SK-N-SH (cell line): ENCODE measurements around a stretch of chr15.

DNA sequence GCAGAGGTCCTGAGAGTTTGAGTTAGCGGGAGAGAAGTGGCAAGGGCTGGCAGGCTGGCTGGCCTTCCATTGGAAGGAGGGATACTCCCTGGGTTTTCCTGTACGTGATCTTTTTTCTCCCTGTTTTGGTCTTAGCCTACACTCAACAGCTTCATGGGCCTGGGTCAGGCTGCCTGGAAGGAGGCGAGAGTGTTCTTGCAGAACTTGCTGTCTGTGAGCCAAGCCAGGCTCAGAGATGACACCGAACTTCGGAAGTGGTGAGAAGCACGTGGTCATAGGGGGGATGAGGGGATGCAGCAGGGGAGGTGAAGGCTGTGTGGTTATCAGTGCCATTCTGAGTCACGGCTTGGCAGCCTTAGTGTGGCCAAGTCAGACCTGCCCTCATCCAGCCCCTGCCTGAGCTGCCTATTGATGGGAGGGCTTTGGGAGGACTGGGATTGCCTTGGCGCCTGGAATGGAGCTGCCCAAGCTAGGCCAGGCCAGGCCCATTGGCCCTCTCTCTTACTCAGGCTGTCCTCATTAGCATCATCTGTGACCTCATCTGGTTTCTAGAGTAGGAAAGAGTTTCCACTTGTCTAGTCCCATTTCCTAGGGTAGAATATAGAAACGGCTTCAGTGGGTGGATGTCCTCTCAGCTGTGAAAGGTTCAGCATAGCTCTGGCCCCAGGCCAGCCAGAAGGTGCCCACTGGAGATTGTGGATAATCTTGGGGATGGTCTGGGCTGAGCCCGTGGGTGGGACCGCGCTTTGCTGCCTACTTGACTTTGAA, 7.0 kb downstream of the FAH start:
- RRBS: no CpG with 5 or more reads among the region's 12 CpGs
CAGE:
- cytosol, long polyA plus RNA: no peak
- long polyA plus RNA: no peak
- nucleus, long polyA plus RNA: no peak

DNA sequence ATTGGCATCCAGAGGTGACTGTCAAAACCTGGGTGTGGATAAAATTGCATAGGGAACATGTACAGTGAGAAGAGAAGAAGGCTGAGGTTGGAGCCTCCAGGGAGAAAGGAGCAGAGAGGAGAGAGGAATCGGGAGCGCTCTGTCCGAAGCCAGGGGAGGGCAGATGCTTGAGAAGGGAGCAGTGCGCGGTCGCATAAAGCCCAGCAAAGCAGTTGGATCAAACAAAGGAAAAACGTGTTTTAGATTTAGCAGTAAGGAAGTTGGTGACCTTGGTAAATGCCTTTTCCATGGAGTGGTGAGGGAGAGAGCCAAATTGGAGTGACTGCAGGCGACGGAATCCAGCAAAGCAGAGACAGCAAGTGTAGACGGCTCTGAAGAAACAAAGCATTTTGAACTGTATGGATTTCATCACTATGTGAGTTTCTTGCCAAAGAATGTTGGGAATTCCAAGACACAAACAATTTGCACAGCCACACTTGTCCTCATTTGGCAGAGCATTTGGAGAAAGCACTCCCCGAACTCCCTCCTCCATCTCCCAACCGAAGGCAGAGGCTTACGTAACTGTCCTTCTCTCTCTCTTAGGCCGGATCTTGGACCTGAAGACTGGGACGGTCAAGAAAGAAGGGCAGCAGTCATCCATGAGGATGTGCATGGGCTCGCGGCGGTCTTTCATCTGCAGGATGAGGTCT, 103.5 kb downstream of the ARNT2 start:
- RRBS: no CpG with 5 or more reads among the region's 18 CpGs
CAGE:
- cytosol, long polyA plus RNA: no peak
- long polyA plus RNA: no peak
- nucleus, long polyA plus RNA: no peak

DNA sequence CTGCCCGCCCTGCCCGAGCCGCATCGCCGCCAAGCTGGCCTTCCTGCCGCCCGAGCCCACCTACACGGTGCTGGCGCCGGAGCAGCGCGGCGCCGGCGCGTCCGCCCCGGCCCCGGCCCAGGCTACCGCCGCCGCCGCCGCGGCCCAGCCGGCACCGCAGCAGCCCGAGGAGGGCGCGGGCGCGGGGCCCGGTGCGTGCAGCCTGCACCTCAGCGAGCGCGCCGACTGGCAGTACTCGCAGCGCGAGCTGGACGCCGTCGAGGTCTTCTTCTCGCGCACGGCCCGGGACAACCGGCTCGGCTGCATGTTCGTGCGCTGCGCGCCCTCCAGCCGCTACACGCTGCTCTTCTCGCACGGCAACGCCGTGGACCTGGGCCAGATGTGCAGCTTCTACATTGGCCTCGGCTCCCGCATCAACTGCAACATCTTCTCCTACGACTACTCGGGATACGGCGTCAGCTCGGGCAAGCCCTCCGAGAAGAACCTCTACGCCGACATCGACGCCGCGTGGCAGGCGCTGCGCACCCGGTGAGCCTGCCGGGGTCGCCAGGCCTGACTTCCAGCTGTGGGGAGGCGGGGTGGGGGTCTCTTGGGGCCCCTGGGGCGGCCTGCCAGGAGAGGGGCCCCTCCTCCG, 499 bp downstream of the ABHD17C start:
- RRBS: under 1% methylated on average over 31 of the region's 82 CpGs
CAGE:
- cytosol, long polyA plus RNA: no peak
- long polyA plus RNA: no peak
- nucleus, long polyA plus RNA: no peak

- RRBS: no CpG with 5 or more reads among the region's 8 CpGs
CAGE:
- cytosol, long polyA plus RNA: no peak
- long polyA plus RNA: no peak
- nucleus, long polyA plus RNA: no peak
These were observed 2.0 kb upstream of the CEMIP start for GRCh38 chr15:80777012-80777642.

- RRBS: no CpG with 5 or more reads among the region's 13 CpGs
CAGE:
- cytosol, long polyA plus RNA: no peak
- long polyA plus RNA: no peak
- nucleus, long polyA plus RNA: no peak
These were observed 10.6 kb downstream of the MESD start for GRCh38 chr15:80978847-80979599.

DNA sequence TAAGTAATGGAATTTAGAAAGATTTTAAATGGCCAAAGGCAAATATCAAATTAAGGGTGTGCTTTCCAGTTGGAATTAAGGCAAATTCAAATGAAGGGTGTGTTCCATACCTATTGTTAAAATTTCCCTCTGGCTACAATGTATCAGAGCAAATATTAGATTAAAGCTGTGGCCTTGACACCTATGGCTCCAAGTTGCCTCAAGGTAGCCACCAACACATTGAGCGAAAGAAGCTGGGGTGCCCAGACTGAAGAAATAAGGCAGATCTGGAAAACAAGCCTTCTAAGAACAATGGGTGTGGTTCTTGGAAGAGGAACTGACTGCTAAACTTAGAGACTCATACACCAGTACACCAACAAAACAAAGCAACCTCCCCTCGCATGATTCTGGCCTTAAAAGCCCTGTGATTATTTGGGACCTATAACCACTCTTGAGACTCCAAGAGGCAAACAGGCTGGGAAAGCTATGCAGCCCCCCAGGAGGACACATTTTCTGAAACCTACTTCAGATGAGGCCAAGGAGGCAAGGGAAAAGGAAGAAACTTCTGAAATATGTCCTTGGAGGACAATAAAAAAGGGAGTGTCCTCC, 29.4 kb upstream of the IL16 start:
- RRBS: no CpG with 5 or more reads among the region's 2 CpGs
CAGE:
- cytosol, long polyA plus RNA: no peak
- long polyA plus RNA: no peak
- nucleus, long polyA plus RNA: no peak

- RRBS: no CpG with 5 or more reads among the region's 12 CpGs
CAGE:
- cytosol, long polyA plus RNA: no peak
- long polyA plus RNA: no peak
- nucleus, long polyA plus RNA: no peak
These were observed 28.4 kb downstream of the IL16 start for GRCh38 chr15:81224774-81225804.

- RRBS: no CpG with 5 or more reads among the region's 3 CpGs
CAGE:
- cytosol, long polyA plus RNA: no peak
- long polyA plus RNA: no peak
- nucleus, long polyA plus RNA: no peak
These were observed 11.4 kb upstream of the TMC3 start for GRCh38 chr15:81385476-81385836.

GRCh38 chr15:82020579-82021047, 25.2 kb downstream of the MEX3B start:
- RRBS: no CpG with 5 or more reads among the region's 2 CpGs
CAGE:
- cytosol, long polyA plus RNA: no peak
- long polyA plus RNA: no peak
- nucleus, long polyA plus RNA: no peak

GRCh38 chr15:82044158-82044660, 1.6 kb downstream of the MEX3B start:
- RRBS: 3% methylated on average over 17 of the region's 42 CpGs
CAGE:
- cytosol, long polyA plus RNA: no peak
- long polyA plus RNA: no peak
- nucleus, long polyA plus RNA: no peak

- RRBS: 2% methylated on average over 16 of the region's 55 CpGs
CAGE:
- cytosol, long polyA plus RNA: no peak
- long polyA plus RNA: no peak
- nucleus, long polyA plus RNA: no peak
These were observed 338 bp downstream of the MEX3B start for GRCh38 chr15:82045414-82045946.

DNA sequence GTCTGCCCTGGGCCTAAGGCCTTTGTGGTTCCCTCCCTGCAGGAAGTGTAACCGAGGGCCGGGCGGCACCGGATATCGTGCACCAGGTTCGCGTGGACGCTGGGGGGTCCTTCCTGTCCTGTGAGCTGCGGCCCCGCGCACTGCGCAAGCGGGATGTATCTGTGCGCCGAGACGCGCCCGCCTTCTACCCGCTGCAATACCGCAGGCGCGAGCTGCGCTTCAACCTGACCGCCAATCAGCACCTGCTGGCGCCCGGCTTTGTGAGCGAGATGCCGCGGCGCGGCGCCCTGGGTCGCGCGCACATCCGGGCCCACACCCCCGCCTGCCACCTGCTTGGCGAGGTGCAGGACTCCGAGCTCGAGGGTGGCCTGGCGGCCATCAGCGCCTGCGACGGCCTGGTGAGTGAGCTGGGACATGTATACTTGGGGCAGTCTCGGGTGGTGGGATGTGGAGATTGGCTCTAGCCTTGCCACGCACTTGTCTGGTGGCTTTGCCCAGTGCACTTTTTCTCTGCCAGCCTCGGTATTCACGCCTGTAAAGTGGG, 36.0 kb downstream of the SAXO2 start:
- RRBS: no CpG with 5 or more reads among the region's 48 CpGs
CAGE:
- cytosol, long polyA plus RNA: no peak
- long polyA plus RNA: no peak
- nucleus, long polyA plus RNA: no peak

DNA sequence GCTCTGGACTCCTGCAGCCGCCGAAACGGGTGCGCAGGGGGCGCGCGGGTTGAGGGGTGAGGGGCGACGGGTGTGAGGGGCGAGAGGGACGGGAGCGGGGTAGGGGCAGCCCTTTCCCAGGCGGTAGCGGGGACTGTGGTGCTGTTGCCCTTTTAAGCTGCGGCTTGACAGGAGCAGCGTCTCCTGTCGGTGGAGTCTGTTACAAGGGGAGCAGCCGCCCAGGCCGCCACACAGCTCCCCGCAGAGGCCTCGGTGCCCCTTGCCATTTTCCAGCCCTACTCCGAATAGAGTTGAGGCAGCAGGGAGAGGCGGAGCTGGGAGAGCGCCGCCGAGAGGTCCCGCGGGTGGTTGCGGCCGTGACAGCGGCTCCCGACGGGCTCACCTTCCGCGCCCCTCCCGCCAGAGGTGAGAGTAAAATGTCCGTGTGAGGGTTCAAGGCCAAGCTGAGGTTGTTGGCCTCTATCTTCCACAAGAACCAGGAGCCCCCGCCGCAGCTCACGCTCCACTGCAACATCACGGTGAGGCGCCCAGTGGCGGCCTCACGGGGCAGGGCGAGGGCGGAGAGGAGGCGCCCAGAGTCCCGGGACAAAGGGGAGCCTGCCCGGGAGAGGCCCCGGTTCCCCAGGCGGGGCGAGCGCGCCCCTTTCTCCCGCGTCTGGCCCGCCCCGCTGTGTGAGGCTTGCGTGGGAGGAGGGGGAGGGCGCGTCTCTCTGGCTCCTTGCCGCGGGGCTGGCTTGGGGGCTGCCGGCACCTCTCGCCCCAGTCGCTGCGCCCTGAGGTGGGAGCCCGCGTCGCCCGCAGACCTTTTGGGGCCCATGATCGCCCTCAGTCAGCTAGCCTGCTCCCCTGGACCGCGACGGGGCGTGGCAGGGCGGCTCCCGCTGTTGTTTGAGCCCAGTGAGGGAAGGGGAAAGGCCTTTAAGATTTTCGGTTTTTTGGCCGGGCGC, 15.9 kb downstream of the GOLGA6L9 start:
- RRBS: no CpG with 5 or more reads among the region's 81 CpGs
CAGE:
- cytosol, long polyA plus RNA: no peak
- long polyA plus RNA: no peak
- nucleus, long polyA plus RNA: no peak

GRCh38 chr15:82487014-82487591, 53.2 kb downstream of the RPS17 start:
- RRBS: no CpG with 5 or more reads among the region's 8 CpGs
CAGE:
- cytosol, long polyA plus RNA: no peak
- long polyA plus RNA: no peak
- nucleus, long polyA plus RNA: no peak

- RRBS: no CpG with 5 or more reads among the region's 6 CpGs
CAGE:
- cytosol, long polyA plus RNA: no peak
- long polyA plus RNA: no peak
- nucleus, long polyA plus RNA: no peak
These were observed 4.7 kb downstream of the RPS17 start for GRCh38 chr15:82535527-82536024.

DNA sequence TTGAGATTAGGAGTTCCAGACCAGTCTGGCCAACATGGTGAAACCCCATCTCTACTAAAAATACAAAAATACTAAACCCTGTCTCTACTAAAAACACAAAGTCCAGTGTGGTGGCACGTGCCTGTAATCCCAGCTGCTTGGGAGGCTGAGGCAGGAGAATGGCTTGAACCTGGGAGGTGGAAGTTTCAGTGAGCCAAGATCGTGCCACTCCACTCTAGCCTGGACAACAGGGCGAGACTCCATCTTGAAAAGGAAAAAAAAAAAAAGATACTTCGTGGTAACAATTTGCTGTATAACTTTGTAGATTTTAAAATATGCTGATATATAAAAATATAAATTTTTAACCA, 10.3 kb downstream of the WHAMM start:
- RRBS: no CpG with 5 or more reads among the region's 4 CpGs
CAGE:
- cytosol, long polyA plus RNA: no peak
- long polyA plus RNA: no peak
- nucleus, long polyA plus RNA: no peak

GRCh38 chr15:82823056-82823373, 13.6 kb downstream of the WHAMM start:
- RRBS: no CpG with 5 or more reads among the region's 5 CpGs
CAGE:
- cytosol, long polyA plus RNA: no peak
- long polyA plus RNA: no peak
- nucleus, long polyA plus RNA: no peak

DNA sequence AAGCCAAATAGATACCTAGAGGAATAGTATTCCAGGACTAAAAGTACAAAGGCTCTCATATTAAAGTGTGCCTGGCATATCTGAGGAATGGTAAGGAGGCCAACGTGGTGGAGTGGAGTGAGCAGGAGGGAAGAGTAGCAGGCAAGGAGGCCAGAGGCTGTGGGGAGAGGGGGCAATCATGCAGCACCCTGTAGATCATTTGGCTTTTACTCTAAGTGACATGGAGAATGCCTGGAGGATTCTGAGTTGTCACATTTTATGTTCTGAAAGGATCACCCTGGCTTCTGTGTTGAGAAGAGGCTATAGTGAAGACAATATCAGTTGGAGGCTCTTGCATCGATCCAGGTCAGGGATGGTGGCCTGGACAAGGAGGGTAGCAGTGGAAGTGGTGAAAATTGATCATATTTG, 23.8 kb downstream of the BTBD1 start:
- RRBS: no CpG with 5 or more reads among the region's 2 CpGs
CAGE:
- cytosol, long polyA plus RNA: no peak
- long polyA plus RNA: no peak
- nucleus, long polyA plus RNA: no peak

GRCh38 chr15:83654363-83655319, 718 bp downstream of the ADAMTSL3 start:
- RRBS: 21% methylated on average over 8 of the region's 69 CpGs
CAGE:
- cytosol, long polyA plus RNA: no peak
- long polyA plus RNA: no peak
- nucleus, long polyA plus RNA: no peak

- RRBS: no CpG with 5 or more reads among the region's 3 CpGs
CAGE:
- cytosol, long polyA plus RNA: no peak
- long polyA plus RNA: no peak
- nucleus, long polyA plus RNA: no peak
These were observed 5.6 kb downstream of the ADAMTSL3 start for GRCh38 chr15:83659335-83660042.